AG04449 (cell line): ENCODE measurements around a stretch of chr6.

DNA sequence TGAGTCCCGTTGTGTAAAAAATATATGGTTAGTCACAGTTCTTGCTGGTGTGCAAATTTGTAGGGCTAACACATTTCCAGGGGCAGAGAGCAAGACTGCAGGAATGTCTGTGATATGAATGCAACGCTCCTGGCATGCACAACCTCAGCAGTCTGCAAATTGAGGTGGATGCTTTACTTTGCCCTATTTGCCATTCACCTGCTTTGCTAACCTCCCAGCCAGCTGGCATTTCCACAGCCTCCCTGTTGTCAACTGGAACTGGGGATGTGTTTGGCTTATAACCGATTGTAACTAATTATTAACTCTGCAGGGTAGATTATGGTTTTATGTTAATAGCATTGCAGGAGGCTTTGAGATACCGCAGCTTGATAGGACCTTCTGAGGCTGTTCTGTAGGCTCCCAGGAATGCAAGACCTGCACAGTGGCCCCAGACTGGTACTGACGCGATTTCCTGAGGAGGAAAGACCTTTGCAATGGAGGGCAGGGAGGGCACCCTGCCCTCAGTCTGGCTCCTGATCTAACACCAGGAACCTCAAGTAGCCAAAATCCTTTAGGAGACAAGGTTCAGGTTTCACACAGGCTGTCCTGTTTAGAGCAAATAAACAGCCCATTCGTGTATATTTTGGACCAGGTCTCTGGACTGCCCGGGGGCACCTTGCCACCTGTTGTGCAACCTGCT is 53.4 kb downstream of the EDN1 start:
- RRBS: no CpG with 5 or more reads among the region's 8 CpGs

GRCh38 chr6:12366585-12367113 is 76.5 kb downstream of the EDN1 start:
- RRBS: no CpG with 5 or more reads among the region's 6 CpGs

DNA sequence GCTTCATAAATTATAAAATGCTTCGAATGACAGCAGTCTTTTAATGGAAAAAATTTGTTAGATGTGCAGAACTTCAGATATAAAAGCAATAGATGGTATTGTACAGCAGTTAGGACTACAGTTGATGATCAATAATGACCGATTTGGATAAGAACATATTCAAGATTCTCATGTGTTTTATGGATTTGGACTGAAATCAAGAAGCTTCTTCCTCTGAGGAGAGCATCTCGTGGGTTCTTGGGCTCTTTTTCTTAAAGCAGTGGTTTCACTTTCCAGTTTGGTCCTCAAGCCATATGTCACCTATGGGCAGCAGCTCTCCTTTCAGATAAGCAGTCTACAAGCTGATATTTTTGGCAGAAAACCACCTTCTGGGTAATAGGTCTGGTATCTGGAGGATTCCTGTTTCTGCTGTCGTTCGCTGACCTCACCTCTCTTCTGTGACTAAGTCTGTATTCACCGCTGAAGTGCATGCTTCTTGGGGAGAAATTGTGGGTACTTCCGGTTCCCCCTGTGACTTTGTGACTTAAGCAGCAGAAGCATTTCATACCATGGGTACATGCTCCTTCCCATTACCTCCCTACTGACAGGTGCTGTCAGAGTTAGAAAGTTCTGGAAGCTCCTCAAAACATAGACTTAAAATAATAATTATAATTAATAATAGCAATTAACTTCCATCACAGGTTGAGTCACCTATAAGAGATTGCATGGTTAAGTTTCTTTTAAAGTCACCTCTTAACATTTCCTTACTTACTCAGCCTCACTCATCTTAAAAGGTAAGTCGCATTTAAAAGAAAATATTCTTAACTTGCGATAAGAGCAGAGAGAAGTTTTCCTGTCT is 193.6 kb downstream of the EDN1 start:
- RRBS: no CpG with 5 or more reads among the region's 9 CpGs

- RRBS: no CpG with 5 or more reads among the region's 8 CpGs
Measured at GRCh38 chr6:12958142-12958629, 241.6 kb downstream of the PHACTR1 start.

- RRBS: 22% methylated on average over 5 of the region's 41 CpGs
Measured at GRCh38 chr6:13014563-13015602, 298.3 kb downstream of the PHACTR1 start.

DNA sequence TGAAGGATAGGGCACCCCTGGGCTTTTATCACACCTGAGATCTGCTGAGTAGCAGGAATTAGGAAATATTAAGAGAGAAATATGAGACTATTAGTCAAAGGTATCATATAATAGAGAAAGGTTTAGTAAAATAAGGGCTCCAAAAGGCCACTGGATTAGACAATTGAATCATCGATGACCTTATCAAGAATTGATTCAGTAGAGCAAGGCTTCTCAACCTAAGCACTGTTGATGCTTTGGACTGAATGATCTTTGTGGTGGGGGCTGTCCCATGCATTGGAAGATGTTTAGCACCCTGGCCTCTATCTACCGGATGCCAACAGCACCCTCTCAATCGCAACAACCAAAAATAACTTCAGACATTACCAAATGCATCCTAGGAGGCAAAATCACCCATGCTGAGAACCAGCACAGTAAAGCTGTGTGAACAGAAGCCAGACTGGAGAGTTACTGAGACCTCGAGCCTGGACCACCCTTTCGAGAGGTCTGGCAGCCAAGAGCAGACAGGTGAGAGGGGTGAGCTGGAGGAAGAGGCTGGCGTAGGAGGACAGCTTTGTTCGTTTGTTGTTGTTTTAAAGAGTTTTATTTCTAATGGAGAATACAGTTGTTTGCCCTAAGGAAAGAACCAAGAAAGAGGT is 67.5 kb downstream of the TBC1D7 start:
- RRBS: no CpG with 5 or more reads among the region's 7 CpGs

- RRBS: no CpG with 5 or more reads among the region's 11 CpGs
Measured at GRCh38 chr6:13425856-13426395, 61.5 kb downstream of the GFOD1 start.

DNA sequence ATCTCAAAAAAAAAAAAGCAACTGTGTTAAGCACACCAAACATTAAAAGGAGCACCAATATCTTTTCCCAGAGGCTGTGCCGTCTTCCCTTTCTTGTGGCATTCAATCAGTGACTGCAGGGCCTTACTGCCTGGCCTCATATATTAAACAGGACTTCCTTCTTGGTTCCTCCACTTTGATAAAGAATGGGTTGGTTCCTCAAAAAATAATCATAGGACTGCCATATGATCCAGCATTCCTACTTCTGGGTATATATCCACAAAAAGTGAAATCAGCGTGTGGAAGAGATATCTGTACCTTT is 40.2 kb upstream of the GFOD1 start:
- RRBS: no CpG with 5 or more reads among the region's 2 CpGs

- RRBS: 36% methylated on average over 1 of the region's 7 CpGs
Measured at GRCh38 chr6:13561928-13562547, 12.4 kb upstream of the SIRT5 start.

- RRBS: 3% methylated on average over 5 of the region's 15 CpGs
Measured at GRCh38 chr6:13615037-13615230, 201 bp upstream of the NOL7 start.

- RRBS: no CpG with 5 or more reads among the region's 18 CpGs
Measured at GRCh38 chr6:13767193-13767921, 47.0 kb downstream of the MCUR1 start.

GRCh38 chr6:14001205-14001704 is 76.5 kb downstream of the RNF182 start:
- RRBS: 10% methylated on average over 2 of the region's 8 CpGs

GRCh38 chr6:14118143-14118688 is 644 bp downstream of the CD83 start:
- RRBS: no CpG with 5 or more reads among the region's 11 CpGs

DNA sequence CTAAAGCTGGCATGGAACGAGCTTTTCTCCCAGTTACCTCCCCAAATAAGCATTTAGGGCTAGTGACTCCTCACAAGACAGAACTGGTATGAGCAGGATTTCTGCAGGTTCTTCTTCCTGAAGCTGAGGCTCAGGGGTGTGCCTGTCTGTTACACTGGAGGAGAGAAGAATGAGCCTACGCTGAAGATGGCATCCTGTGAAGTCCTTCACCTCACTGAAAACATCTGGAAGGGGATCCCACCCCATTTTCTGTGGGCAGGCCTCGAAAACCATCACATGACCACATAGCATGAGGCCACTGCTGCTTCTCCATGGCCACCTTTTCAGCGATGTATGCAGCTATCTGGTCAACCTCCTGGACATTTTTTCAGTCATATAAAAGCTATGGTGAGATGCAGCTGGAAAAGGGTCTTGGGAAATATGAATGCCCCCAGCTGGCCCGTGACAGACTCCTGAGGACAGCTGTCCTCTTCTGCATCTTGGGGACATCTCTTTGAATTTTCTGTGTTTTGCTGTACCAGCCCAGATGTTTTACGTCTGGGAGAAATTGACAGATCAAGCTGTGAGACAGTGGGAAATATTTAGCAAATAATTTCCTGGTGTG is 17.7 kb downstream of the CD83 start:
- RRBS: no CpG with 5 or more reads among the region's 6 CpGs

- RRBS: no CpG with 5 or more reads among the region's 6 CpGs
Measured at GRCh38 chr6:14153915-14154572, 36.5 kb downstream of the CD83 start.

GRCh38 chr6:14549096-14549873 is 431.7 kb downstream of the CD83 start:
- RRBS: no CpG with 5 or more reads among the region's 13 CpGs

DNA sequence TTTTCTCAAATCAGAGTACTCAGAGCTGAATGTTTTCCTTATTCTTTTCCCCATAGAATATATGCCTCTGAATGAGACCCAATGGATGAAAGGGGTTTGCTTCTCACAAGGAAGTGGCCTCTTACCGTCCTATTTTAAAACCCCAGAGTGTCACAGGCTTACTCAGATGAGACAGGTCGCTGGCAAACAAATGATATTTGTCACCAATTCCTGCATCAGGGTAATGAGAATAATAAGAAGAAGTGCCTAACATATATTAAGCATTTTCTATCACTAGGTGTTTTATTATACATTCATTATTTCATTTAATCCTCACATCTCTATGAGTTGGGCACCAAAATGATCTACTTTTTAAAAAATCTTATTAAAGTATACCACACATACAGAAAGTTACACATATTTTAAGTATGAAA is 538.7 kb downstream of the CD83 start:
- RRBS: no CpG with 5 or more reads among the region's 2 CpGs

DNA sequence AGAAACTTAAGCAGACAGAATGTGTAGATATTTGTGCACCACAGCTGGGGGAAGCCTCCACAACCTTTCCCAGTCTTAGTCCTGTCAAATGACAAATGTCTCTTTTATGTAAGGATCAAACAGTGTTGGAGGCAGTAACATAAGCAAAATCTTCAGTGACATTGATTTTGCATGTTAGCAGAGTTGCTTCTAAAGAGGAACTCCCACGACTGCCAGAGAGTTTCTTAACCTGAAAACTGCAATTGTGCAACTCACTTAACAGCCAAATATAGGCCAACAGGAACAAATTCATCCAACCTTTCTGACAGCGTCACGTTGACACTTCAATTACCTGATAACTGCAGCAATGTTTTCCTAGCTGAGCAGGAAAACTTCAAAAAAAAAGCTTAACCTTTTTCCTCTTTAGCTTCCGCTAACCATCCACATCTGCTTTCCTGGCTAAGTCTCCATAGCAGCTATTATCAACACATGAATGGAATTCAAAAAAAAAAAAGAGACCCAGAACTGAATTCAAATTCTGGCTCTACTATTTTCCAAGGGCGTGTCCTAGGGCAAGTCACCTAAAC is 524.9 kb upstream of the JARID2 start:
- RRBS: no CpG with 5 or more reads among the region's 5 CpGs

GRCh38 chr6:14857439-14858114 is 388.3 kb upstream of the JARID2 start:
- RRBS: no CpG with 5 or more reads among the region's 16 CpGs